ENCODE measurements around the gene RGPD8.

DNA sequence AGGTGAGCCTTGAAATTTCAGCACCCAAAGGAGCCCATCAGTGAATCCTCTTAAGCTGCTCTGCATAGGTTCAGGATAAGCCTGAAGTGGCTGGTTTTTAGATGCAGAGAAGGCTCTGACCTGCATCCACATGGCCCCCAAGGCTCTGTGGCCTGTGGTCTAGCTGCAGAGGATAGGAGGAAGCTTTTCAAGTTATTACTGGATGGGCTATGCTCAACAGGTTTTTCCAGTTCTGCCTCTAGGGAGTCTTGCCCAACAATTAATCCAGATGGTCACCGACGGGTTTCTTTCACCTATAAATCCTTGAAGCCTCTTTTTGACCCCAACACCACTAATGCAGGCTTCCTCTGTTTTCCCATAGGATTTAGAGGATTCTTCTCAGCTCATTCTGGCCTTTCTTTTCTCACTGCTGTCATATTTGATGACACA, 52.3 kb upstream of the BCL2L11 start:
- RRBS = no CpG with 5 or more reads among the region's 2 CpGs

DNA sequence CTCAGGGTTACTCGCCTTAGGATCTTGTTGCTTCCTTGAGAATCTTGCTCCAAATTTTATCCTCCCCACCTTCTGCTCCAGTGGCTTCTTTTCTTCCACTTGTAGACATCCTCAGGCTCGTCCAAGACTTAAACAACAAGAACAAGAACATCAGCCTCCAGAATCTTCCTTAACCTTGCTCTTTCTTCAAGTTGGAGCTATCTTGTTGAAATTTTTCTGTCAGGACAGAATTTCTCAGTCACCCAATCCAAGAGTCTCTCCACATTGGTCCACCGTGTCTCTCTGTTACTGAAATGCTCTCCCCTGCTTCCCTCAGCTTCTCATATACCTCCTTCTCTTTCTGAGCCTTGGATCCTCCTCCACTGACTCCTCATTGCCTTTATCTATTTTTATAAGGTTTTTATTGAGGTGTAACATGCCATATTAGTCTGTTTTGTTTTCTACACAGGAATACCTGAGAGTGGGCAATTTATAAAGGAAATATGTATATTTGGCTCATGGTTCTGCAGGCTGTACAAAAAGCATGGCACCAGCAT, 113.0 kb downstream of the BCL2L11 start:
- RRBS = no CpG with 5 or more reads among the region's 3 CpGs

DNA sequence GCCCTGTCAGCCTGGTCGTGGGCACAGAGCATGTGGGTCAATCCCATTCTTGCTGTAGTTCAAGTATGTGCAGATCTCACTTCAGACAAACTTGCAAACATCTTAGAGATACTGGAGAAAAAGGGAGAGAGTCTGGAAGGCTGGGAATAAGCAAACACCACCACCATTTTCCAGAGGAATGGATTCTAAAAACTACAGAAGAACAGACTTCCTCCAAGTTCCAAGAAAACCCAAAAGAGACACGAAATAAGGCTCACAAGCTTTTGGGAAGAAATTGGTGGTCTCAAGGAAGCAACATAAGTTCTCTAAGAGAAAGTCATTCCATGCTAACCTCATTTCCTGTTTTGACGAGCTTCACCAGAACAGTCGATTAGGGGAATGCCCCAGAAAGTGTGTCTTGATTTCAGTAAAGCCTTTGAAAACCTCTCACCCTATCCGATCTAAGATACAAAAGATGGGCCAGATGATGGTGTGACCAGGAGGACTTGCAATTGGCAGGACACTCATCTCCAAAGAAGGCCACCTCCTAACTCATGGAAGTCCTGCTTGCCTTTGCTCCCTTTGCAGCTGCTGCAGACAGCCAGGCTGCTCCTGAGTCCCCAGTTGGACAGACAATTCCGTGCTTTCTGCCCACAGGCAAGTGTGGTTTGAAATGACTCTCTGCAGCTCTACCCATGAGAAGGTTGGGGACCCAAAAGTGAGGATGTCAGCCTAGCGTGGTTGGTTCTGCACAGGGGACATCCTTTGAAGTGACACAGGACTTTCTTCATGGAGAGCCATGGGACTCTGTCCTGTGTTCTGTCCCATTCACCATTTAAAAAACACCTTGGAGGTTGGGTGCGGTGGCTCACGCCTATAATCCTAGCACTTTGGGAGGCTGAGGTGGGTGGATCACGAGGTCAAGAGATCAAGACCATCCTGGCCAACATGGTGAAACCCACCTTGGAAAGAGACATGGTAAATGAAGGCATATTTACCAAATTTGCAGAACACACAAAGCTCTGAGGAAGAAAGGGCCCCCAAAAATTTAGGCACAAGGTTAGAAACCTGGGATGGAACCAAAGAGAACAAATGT, 304.2 kb downstream of the BCL2L11 start:
- RRBS = no CpG with 5 or more reads among the region's 10 CpGs

DNA sequence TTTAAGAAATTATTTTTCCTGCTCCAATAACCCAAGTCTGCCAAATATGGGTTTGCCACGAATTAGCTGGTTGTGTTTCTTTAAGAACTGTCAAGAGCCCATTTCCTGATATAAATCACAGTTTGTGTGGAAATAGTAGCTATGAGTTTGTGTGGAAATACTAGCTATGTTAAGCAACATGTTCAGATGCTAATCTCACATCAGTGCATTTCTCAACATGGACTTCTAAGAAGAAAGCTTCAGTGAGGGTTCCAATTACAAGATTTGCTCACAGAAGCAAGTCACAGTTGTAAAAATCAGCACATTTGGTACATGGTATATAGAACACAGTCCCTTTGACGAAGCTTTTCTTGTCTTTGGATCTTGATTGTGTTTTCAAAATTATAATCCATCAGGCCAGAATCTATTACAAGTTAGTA, 259.2 kb downstream of the ANAPC1 start:
- RRBS = no CpG with 5 or more reads among the region's 2 CpGs

GRCh38 chr2:111736231-111736543, 147.8 kb downstream of the ANAPC1 start:
- RRBS = no CpG with 5 or more reads among the region's 2 CpGs

GRCh38 chr2:111903735-111904410, 5.5 kb downstream of the MERTK start:
- RRBS = no CpG with 5 or more reads among the region's 4 CpGs

GRCh38 chr2:112137384-112138225, 580 bp upstream of the FBLN7 start:
- RRBS = 6% methylated on average over 2 of the region's 19 CpGs

- RRBS = no CpG with 5 or more reads among the region's 19 CpGs
Measured at GRCh38 chr2:112139355-112139697, 1.1 kb downstream of the FBLN7 start.

DNA sequence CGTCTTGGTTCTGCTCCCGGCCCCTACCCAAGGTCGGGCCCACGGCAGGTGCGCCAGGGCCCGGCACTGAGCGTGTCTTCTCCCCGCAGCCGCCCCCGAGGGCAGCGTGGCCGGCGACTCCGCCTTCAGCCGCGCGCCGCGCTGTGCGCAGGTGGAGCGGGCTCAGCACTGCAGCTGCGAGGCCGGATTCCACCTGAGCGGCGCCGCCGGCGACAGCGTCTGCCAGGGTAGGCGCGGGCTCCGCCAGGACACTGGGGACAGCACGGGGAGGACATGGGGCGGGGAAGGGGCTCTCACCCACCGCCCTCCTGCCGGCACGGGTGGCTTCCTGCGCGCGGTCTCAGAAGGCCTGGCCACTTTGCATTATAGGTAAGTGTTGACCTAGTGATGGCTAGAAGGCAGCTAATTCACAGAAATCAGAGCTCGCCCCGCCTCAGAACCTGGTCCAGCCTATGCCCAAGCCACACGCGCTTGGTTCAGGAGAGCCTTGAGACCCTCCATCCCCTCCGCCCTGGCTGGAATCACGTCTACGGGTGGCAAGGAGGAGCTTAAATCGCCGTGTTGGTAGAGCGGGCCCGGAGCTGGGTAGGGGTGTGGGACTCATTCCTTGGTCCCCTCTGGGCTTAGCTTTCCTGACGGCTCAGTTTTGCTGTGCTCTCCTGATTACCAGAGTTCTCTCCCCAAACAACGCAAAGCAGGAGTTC, 43.6 kb downstream of the FBLN7 start:
- RRBS = 3% methylated on average over 21 of the region's 53 CpGs

DNA sequence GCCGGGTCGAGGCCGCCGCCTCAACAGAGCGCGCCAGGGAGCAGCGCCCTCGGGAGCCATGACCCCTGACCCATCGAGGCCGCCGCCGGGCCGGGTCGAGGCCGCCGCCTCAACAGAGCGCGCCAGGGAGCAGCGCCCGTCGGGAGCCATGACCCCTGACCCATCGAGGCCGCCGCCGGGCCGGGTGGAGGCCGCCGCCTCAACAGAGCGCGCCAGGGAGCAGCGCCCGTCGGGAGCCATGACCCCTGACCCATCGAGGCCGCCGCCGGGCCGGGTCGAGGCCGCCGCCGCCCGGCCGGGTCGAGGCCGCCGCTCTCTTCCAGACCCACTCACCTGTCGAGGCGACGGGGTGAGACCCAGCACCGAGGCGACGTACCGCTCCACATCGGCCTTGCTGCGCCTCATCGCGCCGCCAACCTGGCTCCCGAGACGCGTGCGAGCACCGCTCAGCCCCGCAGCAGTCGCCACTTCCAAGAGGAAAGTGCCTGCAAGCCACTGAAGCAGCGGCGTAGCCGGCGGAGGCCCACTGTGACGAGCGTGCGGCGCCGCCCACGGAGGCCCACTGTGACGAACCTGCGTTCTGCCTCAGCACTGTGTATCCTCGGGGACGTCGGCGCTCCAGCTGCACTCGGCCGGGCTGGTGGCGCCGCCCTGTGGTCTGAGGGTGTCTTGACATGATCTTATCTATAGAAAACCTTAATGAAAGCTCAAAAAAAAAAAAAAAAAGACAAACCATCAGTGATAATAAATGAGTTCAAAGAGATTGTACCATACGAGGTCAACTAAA, at the start of gene RGPD8:
Gene RGPD8 (minus strand): TSS at position 597 of the 787 bp plus-strand sequence.
- RRBS = no CpG with 5 or more reads among the region's 87 CpGs

DNA sequence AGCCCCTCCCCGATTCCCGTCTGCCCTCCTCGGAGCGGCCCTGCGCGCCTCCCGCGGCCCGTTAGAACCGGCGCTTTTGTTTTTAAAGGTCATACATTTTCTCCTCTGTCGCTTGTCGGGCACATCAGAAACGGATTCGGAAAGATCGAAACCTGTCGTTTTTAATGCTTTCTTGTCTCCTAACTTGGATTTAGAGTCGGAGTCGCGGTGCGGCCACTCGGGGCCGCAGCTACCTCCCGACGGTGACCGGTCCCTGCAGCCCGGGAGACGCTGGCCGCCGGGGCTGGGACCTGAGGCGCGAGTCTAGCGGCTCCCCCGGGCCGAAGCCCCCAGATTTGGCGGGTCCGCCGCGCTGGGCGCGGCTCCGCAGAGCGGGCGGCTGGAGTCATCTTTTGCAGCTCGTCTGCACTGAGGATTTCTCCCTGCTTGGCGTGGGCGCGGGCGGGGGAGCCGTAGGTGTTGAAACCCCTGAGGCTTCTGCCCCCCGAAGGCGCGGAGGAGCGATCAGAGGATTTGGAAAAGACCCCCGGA, 614 bp downstream of the TTL start:
- RRBS = under 1% methylated on average over 5 of the region's 55 CpGs

DNA sequence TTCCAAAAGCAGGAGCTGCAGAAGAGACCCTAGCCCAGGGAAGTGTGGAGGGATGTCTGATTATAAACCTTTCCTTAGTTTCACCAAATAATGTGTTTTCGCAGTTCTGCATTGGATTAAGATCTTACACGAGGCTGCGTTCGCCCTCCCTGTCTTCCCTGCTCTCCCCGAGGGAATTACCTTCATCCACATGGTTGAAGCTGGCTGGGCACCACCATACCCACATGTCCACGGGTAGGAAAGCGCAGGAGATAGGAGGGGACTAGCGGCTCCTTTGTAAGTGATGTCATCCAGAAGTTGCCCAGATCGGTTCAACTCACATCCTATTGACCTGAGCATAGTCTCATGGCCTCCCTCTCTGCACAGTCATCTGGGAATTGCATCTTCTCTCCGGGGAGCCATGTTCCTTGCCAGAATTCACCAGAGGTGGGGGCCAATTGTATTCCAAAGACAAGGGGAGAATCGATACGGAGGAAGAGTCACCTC, 1.1 kb downstream of the TTL start:
- RRBS = no CpG with 5 or more reads among the region's 12 CpGs

- RRBS = no CpG with 5 or more reads among the region's 9 CpGs
Measured at GRCh38 chr2:112531650-112532457, 10.4 kb upstream of the POLR1B start.

- RRBS = no CpG with 5 or more reads among the region's 14 CpGs
Measured at GRCh38 chr2:112583341-112584019, 929 bp upstream of the CHCHD5 start.

GRCh38 chr2:112614175-112615081, 30.0 kb downstream of the CHCHD5 start:
- RRBS = no CpG with 5 or more reads among the region's 18 CpGs

DNA sequence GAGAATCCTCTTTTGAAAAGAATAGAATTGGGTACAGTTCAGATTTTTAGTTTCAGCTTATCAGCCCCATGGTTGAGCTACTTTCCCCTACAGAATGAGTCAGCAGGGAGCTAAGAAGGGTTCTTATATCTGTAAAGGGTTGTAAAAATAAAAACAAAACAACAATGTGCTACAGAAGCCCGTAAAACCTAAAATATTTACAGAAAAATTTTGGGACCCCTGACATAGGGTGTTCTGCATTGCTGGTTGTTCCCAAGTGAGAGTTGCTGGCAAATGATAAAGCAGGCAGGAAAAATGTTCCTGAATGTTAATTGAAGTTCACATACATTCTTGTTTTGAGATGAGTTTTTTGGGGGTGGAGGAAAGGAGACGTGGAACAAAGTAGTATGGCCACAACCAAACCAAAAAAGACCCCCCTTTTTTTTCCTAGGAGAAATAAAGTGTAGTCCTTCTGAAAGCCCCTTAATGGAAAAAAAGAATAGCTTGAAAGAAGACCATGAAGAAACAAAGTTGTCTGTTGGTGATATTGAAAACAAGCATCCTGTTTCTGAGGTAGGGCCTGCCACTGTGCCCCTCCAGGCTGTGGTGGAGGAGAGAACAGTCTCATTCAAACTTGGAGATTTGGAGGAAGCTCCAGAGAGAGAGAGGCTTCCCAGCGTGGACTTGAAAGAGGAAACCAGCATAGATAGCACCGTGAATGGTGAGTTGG, 12.8 kb downstream of the SLC20A1 start:
- RRBS = no CpG with 5 or more reads among the region's 4 CpGs

GRCh38 chr2:112700975-112701559, 19.8 kb upstream of the NT5DC4 start:
- RRBS = no CpG with 5 or more reads among the region's 10 CpGs

DNA sequence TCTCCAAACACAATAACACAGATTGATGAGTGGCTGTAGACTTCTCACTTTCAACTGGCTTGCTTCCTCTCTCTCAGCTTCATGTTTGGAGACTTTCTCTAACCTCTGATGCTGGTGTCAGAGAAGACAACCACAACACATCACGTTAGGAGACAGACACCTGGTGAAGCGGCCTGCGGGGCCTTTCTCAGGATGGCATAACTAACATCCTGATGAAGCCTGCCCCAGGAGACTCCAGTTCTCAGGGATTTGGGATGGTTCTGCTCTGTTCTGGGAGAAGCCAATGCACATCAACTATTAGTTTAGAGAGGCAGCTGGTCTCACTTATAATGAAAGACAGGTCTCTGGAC, 2.1 kb downstream of the IL1A start:
- RRBS = no CpG with 5 or more reads among the region's 3 CpGs

- RRBS = no CpG with 5 or more reads among the region's 3 CpGs
Measured at GRCh38 chr2:112901682-112902299, 9.2 kb upstream of the IL37 start.

Measured in epithelial cell of esophagus (primary cell).